Metastatic Lung Carcinoma in the Adrenal Gland (tissue), 1 donor: ENCODE measurements around a stretch of chr18.

DNA sequence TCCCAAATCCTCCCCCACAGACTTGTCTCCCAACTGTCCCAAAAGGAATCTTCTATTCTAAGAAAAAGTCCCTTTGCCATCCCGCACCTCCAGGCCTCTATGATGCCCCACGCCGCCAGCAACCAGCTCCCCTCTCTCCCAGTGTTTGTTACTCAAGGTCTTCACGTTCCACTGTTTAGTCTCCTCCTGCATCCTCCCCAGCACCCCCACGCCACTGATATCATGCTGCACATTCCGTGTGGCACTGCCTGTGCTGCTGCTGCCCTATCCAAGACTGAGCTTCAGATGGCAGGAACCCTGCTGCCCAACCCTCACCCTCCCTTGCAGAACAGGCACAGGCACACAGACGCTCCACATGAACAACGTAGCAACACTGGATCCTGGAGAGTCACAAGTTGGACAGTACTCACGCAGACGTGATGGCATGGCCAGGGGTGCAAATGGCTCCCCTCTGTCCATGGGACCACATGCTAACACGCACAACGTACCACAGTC lies 35.3 kb downstream of the MYO5B start:
- PRO-cap = no peak

DNA sequence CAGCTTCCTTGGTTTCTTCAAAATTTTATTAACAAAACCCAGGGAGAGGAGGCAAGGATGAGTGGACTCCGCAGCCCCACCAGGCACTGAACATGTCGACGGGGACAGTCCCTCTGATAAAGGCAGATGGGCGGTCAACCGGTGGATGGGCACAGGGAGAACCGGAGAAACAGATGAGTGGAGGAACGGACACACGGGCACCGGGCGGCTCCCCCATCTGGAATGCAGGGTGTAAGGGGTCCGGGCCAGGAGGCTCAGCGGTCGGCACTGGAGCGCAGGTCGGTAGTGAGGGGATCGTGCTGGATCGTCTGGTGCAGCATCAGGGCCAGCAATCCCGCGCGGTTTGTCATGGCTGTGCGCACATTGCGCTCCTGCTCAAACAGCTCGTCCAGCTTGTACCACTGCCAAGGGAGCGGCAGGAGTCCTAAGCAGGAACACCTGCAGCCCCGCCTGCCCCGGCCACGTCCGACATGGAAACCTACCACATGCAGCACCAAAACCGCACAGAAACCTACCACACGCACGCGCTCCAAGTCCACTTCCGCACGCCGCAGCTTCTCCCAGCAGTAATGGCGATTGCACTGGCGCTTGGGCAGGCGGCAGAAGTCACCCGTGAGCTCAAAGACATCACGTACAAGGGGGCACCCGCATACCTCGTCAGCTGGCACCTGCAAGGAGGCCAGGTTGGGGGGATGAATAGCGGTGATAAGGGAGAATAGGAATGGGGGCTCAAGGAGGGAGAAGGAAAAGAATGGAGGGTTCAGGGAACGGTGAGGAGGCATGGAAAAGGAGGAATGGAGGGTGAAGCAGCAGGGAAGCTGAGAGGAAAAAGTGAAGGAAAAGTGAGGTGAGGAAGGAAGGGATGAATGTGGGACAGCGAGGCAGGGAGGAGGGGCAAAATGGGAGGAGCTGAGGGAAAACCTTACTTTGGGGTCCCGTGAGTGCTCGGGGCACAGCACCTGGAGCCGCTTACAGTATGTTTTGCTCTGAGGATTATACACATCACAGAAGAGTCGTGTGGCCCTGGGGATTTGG lies 1.3 kb upstream of the MBD1 start:
- PRO-cap = no peak

GRCh38 chr18:50614711-50615500 lies 55.0 kb downstream of the MAPK4 start:
- PRO-cap = no peak

DNA sequence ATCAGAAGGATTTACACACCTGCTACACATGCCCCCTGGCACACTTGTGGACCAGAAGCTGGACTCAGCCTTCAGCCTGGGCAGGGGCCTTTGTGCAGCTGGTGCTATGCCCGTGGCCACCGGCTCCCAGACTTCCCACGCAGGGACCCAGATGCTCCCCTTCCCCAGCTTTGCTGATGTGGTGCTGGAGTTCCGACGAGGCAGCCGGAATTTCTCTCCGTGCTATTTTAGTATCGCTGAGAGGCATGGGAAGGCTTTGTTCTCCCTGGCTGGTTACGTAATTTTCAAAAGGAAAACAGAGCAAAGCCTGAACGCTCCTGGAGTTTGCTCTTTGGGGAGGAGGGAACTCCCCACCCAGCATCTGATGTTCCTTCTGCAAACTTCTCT lies 94.7 kb downstream of the MAPK4 start:
- PRO-cap = no peak

DNA sequence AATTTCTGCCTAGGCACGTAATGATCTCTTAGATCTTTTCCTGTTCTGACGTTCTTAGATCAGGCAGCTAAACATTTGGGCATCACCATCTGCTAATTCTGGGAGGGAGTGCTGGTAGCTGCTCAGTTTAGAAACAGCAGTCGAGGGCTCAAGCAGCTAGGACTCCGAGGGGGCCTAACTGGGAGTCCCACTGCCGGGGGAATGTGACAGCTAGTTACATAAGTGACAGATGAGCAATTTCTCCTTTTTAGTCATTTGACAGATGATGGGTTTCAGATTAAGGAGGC lies 92.8 kb downstream of the MRO start:
- PRO-cap = no peak

- PRO-cap = bidirectional peak, plus-strand start at chr18:50775438, minus-strand start at chr18:50775355
Measured at GRCh38 chr18:50775204-50775726, 44.6 kb downstream of the MRO start.

- PRO-cap = no peak
Measured at GRCh38 chr18:50797067-50798141, 22.4 kb downstream of the MRO start.

- PRO-cap = no peak
Measured at GRCh38 chr18:50825117-50825883, 5.5 kb upstream of the MRO start.

DNA sequence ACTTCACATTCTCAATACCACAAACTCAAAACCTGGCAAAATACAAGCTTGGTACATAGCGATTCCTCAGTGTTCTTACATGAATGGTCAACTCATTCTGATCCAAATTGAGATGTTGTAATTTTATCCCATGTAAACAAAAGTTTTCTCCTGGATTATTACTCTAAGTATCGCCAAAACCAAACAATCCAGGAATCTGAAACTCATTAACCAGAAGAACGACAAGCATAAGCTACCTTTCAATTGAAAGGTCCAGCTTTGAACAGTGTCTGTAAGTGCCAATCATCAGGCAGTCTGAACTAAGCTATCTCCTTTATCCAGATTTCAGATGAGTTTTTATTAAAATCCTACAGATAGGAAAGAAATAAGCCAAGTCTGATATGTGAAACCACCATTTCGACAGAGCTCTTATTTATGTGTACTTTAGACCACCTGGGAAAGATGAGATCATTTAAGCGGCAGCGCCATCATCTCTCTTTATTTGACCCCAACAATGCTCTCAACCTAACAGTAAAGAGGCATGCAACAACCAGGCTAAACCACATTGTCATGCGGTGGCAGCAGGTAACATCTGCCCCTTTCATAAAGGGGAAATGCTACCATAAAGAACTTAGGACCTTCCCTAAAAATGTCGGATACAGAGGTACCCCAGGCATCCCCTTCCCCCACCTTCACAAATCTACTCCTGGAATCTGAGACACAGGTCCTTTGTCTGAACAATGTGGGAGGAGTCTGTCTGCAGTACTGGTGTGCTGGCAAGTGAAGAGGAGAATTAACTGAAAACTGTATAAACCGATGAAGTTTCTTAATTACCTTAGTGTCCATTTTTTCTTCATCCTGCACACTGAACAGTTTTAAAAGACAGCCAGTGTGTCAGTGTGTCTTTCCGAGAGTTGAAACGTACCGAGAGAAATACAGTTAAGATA lies 2.2 kb downstream of the MEX3C start:
- PRO-cap = unidirectional peak, plus-strand start at position 719 of the sequence

DNA sequence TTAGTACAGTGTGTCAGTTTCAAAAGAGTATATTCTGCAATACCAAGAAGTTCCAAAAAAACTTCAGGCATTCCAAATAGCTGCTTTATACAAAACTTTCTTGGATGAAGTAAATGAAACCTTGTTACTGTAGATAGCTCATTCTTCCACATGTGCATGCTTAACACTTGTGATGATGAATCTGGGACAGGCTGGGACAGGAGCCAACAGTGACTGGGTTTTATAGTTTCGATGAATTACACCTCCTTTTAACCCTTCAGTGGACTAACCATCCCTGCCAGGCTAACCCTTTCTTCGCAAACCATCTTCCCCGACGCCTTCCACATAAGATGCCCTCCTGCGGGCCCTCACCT lies 1.0 kb downstream of the MBD2 start:
- PRO-cap = unidirectional peak, plus-strand start at position 172 of the sequence

DNA sequence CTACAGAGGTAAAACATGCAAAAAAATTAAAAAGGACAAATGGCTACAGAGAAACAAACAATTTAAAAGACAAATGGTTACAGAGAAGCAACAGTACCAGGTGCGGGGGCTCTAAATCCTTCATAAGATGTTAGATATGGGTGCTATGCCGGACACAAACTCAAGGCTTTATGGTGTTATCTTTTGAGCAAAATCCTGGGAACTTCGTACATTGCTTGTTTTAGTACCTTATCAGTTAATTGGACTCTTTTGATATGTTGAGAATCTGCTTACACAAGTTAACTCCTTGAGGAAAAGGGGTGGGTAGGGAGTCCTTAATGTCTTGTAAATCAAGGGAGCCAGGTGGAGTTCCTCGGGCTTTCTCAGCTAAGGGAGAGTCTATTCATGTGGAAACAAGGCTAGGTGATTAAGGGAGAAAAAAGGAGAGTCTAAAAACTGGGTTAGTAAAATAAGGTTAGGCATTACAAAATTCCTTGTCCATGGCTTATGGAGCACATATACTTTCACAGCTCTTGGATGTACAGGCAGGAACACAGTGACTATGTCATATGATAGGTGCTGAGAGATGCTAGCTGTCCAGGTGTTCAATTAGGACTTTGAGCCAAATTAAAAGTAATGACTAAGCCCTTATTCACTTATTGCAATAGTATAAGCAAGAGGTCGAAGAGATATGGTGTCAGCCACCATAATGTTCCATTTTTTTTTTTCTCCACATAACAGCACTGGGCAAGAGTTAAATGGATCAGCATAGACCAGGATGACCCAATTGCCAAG lies 59.6 kb upstream of the DYNAP start:
- PRO-cap = no peak

GRCh38 chr18:54674678-54675057 lies 83.6 kb downstream of the DYNAP start:
- PRO-cap = no peak

DNA sequence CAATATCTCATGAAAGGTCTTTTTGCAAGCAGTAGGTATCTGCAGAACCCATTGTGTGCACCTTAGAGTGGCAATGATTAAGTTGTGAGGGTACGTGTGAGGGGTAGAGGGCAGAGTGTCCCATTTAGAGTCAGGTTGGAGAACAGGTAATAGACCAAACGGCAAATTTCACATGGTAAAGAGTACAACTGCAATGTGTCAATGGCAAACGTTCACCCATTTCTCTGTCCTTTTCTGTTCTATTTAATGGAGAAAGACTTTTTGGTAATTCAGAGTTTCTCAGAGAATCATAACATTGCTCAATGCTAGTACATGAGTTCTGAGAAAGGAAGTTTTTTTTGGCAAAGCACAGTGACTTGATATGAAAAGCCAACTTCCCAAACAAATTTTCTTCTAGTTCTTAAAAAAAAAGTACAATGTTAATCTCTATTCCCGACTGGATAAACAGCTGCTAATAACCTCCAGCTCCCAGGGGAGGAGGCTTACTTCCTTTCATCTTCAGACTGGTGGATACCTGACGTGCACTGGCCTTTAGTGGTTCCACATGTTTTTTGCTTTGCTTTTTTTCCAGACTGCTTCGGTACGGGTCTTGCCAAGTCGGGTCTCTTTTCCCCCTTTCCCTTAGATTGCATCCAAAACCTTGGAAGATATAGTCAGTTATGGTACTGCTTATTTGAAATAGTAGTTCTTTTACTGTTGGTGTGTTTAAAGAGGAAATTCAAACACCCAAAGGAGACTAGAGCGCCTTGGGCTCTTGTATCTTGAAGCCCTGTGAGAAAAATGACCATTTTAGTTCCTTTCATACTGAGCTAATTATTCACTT lies 284.6 kb upstream of the CCDC68 start:
- PRO-cap = no peak

DNA sequence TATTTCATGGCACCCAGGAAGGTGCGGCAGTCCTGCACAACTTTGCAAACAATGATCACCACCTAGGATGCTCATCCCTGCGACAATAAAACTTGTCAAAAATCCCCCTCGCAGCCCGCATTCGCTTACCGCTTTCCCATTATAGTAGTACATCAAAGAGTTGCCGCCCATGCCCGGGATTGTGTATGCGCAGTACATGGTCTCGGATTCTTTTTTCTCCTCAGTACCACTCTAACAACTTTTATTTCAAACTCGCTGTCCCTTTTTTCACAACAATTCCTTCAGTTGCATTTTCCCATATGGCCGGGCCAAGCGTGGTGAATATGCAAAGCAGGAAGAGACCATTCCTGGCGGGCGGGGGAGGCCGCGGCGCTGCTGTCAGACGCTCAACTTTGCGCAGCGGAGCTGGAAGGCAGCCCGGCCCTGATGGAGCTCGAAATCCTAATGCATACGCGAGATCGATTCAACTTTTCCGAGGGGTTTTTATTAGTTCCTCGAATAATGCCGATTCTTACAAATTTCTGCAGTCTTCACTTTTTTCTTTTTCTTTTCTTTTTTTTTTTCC lies 266.4 kb downstream of the TCF4 start:
- PRO-cap = no peak

DNA sequence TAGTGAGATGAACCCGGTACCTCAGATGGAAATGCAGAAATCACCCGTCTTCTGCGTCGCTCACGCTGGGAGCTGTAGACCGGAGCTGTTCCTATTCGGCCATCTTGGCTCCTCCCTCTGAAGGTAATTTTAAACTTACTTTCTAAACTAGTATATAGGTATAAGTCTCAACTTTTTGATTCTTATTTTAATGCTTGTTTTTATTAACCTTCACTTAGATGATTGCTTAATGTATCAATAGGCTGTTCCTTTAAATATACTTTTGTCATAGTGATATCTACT lies 133.4 kb upstream of the TCF4 start:
- PRO-cap = no peak

GRCh38 chr18:55866907-55867430 lies 279.0 kb upstream of the TCF4 start:
- PRO-cap = no peak

DNA sequence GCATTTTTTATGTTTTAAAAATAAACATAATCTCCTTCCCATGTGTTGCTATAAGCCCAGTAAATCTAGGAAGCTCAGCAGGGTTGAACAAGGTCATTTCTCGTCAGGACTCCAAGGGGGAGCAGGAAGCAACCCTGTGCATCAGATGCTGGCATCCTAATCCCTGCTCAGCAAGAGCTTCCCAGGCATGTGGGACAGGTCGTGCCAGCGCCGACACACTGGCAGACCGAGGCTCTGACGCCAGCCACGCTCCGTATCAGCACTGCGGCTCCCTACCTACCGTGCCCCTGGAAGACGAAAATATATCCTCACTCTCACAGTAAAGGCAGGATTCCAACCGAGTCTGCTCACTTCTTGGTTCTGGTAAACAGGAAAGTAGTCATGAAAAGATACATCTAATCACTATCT lies 61.5 kb downstream of the TXNL1 start:
- PRO-cap = no peak

GRCh38 chr18:56637580-56637783 lies 910 bp downstream of the TXNL1 start:
- PRO-cap = no peak

DNA sequence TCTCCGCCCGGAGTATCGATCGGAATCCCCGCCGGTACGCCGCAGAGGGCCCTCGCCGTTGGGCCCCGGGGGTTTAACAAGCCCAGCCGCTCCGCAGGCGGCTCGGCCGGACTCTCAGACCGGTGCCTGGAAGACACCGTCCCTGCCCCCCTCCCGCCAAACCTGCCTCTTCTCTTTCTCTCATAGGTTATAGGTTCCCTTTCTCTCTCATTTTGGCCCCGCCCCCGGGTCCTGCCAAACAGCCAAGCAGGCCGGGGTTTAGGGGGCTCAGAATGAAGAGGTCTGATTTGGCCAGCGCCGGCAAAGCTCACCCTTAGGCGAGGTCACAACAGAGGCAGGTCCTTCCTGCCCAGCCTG lies 4.5 kb downstream of the ONECUT2 start:
- PRO-cap = no peak

DNA sequence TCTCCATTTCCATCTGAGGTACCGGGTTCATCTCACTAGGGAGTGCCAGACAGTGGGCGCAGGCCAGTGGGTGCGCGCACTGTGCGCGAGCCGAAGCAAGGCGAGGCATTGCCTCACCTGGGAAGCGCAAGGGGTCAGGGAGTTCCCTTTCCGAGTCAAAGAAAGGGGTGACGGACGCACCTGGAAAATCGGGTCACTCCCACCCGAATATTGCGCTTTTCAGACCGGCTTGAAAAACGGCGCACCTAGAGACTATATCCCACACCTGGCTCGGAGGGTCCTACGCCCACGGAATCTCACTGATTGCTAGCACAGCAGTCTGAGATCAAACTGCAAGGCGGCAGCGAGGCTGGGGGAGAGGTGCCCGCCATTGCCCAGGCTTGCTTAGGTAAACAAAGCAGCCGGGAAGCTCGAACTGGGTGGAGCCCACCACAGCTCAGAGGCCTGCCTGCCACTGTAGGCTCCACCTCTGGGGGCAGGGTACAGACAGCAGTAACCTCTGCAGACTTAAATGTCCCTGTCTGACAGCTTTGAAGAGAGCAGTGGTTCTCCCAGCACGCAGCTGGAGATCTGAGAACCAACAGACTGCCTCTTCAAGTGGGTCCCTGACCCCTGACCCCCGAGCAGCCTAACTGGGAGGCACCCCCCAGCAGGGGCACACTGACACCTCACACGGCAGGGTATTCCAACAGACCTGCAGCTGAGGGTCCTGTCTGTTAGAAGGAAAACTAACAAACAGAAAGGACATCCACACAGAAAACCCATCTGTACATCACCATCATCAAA lies 83.6 kb downstream of the ATP8B1 start:
- PRO-cap = no peak